Renal cortical epithelial cell (primary cell): ENCODE data around the genes S1PR4 and CELF5.

DNA sequence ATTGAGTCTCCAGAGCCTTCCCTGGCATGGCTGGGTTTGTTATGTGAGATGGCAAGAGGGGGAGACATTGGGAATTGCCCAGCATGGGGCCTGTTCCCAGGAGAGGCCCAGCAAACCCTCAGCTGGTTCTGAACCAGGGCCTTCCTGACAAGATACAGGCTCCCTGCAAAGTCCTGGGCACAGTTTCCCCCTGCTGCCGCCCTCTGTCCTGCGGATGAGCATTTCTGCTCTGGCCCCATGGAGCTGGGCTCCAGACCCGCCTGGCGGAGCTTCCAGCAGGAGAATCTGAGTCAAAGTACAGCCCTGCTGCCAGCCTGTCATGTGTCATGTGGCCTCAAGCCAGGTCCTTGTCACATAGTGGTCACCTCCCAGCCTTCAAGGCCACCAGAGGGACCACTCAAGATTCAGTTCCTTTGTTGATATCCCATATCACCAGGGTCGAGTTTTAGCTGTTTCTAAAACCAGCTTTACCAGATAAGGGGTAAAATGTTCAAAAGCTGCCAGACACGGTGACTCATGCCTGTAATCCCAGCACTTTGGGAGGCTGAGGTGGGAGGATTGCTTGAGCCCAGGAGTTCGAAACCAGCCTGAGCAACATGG is 13.3 kb downstream of the THOP1 start:
- RRBS: no CpG with 5 or more reads among the region's 7 CpGs

DNA sequence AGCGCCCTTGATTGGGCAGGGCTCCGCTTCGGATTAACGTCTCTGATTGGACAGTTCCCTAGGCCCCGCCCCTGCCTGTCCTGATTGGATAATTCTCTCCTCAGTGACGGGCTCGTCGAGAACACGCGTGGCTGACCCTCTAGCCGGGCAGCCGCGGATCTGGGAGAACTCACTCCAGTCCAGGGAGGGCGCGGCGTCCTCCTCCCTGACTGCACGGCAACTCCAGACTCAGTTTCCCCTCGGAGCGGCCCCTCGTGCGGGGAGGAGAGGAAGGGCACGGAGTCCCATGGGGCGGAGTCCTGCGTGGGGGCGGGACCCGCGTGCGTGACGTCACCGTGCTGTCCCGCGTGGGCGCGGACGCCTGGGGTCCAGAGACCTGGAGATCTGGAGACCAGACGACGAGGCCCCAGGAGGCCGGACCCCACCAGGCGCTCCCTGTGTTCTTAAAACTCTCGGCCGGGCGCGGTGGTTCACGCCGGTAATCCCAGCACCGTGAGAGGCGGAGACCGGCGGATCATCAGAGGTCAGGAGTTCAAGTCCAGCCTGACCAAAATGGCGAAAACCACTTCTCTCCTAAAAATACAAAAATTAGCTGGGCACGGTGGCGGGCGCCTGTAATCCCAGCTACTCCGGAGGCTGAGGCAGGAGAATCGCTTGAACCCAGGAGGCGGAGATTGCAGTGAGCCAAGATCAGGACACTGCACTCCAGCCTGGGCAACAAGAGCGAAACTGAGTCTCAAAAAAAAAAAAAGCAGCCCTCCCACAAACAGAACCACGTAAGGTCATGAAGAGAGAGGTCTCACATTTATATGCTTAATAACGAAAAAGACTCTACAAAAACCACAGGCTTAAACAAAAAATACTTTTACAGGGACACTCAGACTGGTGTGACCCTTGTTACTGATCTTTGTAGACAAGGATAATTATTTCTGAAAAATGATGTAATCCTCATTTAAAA is 587 bp upstream of the ZNF77 start:
- RRBS: no CpG with 5 or more reads among the region's 59 CpGs

GRCh38 chr19:2949855-2951195 is 5.6 kb upstream of the ZNF77 start:
- RRBS: under 1% methylated on average over 6 of the region's 66 CpGs

GRCh38 chr19:3037307-3037646 is 8.2 kb upstream of the TLE2 start:
- RRBS: no CpG with 5 or more reads among the region's 4 CpGs

DNA sequence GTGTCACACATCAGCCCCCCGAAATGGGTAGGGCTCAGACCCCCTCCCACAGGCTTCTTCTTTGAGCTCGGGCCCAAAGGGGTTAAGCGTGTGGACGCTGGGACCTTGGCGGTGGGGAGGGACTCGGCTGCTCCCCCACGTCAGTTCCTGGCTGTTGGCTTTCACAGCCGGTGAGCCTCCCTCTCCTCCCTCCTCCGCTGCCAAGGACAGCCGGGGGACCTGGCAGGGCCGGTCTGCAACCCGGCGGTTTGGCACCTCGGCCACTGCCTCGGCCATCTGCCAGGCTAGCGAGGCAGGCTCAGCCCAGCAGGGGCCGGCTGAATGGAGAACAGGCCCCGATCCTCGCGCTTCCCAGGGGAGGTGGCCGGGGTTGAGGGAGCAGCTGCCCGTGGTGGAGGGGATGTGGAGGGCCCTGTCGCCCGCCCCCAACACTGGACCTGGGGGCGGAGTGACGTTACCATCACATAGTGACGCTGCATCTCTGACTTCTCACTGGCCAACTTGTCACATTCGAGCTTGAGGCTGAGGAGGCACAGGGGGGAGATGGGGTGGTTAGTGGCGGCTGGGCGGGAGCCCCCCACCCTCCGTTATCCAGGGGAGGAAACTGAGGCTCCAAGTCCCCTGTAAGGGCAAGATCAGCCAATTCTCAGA is 4.9 kb downstream of the TLE5 start:
- RRBS: 27% methylated on average over 10 of the region's 31 CpGs

GRCh38 chr19:3061688-3062080 is 611 bp downstream of the TLE5 start:
- RRBS: 2% methylated on average over 16 of the region's 35 CpGs

- RRBS: no CpG with 5 or more reads among the region's 20 CpGs
Observed at GRCh38 chr19:3155526-3156049, 19.8 kb downstream of the GNA15 start.

DNA sequence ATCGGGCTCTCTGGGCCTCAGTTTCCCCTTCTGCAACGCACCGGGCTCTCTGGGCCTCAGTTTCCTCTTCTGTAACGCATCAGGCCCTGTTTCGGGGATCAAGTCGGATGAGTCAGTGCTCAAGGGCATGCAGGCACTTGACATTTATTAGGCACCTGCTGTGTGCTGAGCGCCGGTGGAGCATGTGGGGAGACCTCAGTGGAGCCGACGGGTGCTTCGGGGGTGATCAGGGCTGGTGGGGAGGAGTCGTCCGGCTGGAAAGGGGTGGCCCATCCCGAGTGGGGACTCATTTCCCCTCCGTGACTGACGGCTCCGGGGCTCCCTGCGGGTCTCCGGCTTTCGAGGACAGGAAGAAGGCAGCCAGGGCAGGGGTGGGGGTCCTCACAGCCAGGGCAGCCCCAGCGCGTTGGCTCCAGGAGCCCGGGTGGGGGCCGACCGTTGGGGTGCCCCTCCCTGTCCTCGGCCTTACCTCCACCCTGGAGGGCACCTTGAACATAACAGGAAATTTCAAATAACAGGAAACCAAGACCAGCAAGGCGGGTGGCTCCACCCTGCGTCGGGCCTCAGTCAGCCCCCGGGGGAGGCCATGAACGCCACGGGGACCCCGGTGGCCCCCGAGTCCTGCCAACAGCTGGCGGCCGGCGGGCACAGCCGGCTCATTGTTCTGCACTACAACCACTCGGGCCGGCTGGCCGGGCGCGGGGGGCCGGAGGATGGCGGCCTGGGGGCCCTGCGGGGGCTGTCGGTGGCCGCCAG is at the start of gene S1PR4:
TSS of gene S1PR4 (plus strand) at position 563 of the 756 bp plus-strand sequence.
- RRBS: 84% methylated on average over 14 of the region's 48 CpGs

DNA sequence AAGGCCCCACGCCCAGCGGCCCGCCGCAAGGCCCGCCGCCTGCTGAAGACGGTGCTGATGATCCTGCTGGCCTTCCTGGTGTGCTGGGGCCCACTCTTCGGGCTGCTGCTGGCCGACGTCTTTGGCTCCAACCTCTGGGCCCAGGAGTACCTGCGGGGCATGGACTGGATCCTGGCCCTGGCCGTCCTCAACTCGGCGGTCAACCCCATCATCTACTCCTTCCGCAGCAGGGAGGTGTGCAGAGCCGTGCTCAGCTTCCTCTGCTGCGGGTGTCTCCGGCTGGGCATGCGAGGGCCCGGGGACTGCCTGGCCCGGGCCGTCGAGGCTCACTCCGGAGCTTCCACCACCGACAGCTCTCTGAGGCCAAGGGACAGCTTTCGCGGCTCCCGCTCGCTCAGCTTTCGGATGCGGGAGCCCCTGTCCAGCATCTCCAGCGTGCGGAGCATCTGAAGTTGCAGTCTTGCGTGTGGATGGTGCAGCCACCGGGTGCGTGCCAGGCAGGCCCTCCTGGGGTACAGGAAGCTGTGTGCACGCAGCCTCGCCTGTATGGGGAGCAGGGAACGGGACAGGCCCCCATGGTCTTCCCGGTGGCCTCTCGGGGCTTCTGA is 1.0 kb downstream of the S1PR4 start:
- RRBS: 93% methylated on average over 4 of the region's 41 CpGs

DNA sequence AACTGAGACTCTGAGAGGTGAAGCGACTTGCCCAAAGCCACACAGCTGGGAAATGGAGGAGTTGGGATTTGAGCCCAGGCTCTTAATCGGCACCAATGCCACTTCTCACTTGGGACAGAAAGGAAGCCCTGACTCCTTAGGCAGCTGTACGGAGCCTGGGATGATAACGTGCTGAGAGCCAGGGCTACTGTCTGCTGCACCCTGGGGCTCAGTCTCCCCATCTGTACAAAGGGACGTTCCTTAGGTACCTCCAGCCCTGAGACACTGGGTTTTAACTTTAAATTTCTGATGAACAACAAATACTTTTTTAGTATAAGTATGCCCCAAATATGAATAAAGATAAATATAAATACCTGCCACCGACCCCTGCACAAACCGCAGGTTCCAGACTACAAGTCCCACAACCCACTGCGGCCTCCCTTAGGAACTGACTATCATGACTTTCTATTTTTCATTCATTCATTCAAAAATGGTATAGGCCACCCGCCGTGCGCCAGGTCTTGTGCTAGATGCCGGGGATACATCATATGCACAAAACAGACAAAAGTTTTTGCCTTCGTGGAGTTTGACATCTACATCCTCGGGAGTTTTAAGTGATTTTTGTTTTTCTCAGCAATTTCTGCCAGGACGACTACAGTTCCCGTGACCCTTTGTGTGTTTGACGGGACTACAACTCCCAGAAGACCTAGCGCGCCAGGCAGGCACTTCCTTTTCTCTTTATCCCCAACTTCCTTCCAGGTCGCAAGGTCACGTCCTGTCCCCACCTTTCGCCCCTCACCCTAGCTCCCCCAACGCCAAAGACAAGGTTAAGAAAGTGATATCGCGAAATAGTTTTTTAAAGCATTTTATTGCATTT is 644 bp upstream of the NCLN start:
- RRBS: no CpG with 5 or more reads among the region's 25 CpGs

DNA sequence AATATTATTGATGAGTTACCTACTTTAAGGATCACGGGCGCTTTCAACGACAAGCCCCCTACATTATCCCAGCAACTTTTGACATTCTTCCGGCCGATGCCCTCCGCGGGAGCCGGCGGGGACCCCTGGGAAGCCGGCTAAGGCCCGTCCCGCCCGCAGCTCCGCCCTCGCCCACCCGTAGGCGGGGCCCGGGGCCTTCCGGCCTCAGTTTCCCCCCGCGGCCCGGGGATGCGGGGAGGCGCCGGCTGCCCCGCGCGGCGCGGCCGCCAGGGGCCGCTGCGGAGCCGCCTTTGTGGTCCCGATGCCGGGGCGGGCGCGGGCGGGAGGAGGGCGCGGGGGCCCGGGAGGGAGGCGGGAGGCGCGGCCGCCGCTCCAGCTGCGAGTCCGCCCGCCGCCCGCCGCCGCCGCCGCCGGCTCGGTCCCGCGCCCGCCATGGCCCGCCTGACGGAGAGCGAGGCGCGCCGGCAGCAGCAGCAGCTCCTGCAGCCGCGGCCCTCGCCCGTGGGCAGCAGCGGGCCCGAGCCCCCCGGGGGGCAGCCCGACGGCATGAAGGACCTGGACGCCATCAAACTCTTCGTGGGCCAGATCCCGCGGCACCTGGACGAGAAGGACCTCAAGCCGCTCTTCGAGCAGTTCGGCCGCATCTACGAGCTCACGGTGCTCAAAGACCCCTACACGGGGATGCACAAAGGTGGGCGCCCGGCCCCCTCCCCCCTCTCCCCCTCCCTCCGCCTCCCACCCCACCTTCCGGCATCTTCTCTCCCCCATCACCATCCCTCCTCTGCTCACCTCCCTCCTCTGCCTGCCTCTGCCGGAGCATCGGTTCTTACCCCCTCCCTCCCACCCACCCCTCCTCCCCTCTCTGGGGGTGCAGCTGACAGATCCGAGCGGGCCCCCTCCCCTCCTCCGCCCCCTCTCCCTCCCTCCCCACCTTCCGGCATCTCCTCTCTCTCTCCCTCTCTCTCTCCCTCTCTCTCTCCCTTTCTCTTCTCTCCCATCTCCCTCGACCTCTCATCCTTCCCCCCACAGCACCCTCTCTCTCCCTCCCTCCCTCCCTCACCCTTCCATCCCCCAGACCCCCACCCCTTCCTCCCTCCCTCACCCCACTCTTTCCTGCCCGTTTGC is at the start of gene CELF5:
TSS of gene CELF5 (plus strand) at position 354 of the 1,125 bp plus-strand sequence.
- RRBS: 2% methylated on average over 54 of the region's 101 CpGs

GRCh38 chr19:3284602-3285630 is 60.5 kb downstream of the CELF5 start:
- RRBS: 15% methylated on average over 13 of the region's 44 CpGs

DNA sequence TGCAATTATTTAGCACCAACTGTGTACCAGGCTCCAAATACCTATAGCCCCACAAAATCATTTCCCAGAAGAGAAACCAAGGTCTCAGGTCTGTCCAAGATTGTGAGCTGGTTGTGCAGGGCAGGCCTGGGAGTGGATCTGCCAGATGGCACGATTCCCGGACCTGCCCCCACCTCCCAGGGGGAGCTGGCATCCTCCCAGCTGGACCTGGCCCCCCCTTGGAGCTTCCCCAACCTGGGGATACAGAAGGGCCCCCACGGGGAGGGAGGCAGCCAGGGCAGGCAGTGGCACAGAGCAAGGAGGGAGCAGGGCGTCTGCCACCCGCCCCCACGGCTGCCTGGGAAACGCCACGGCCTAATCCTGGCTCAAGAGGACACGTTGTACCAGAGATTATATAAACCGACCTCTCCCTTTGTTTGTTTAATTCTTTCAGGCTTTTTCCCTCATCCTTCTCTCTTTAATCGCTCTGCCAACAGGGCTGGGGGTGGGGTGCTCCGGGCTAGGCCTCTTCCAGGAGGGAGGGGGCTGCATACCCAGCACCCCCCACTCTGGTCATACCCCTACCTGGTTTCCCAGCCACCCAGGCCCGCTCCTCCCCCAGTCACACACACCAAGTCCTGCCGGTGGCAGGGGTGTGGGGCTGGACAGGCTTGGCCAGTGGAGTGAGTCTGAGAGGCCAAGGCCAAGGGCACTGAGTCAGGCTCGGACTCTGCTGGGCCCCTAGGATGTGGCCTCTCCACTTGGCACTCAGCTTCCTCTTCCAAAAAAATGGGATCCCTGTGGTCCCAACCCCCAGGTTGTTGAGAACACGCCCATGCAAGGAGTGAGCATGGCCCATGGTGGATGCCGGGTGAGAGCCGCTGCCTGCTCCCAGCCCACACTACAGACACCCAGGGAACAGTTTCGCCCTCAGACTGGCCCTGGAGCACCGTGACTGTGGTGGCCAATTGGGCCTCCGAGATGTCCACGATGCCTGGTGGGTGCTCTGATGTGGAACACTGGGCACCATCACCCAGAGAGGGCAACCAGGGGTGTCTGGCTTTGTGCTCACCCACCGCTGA is 29.5 kb upstream of the NFIC start:
- RRBS: no CpG with 5 or more reads among the region's 23 CpGs

- RRBS: no CpG with 5 or more reads among the region's 8 CpGs
Observed at GRCh38 chr19:3350266-3350752, 16.1 kb upstream of the NFIC start.

DNA sequence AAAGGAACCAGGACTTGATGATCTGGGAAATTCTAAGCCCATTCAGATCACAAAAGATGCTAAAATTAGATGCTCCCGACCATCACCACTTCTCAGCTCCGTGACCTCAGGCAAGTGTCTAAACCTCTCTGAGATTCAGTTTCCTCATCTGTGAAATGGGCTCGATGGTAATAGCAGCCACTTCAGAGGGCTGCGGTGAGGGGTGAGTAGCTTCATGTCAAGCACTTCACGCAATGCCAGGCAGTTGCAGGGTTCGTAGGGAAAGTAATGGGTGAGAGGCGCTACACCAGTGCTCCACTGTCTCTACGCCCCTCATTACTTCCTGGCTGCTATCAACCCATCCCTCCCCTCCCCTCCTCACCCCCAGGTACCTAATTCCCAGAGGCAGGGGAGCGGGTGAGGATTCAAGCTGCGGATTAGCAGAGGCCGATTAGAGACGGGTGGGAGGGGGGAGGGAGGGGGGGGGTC is 8.9 kb upstream of the NFIC start:
- RRBS: no CpG with 5 or more reads among the region's 12 CpGs

DNA sequence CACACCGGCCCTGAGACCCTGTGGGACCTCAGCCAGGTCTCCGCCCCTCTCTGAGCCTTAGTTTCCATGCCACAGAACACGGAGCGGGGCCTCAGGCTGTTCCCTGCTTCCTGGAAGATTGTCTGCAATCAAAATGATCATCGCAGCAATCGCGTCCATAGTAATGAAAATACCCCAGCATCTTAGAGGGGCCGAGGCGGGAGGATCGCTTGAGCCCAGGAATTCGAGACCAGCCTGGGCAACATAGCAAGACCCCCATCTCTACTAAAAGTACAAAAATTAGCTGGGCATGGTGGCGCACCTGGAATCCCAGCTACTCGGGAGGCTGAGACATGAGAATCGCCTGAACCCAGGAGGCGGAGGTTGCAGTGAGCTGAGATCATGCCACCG is 9.6 kb downstream of the NFIC start:
- RRBS: no CpG with 5 or more reads among the region's 16 CpGs

DNA sequence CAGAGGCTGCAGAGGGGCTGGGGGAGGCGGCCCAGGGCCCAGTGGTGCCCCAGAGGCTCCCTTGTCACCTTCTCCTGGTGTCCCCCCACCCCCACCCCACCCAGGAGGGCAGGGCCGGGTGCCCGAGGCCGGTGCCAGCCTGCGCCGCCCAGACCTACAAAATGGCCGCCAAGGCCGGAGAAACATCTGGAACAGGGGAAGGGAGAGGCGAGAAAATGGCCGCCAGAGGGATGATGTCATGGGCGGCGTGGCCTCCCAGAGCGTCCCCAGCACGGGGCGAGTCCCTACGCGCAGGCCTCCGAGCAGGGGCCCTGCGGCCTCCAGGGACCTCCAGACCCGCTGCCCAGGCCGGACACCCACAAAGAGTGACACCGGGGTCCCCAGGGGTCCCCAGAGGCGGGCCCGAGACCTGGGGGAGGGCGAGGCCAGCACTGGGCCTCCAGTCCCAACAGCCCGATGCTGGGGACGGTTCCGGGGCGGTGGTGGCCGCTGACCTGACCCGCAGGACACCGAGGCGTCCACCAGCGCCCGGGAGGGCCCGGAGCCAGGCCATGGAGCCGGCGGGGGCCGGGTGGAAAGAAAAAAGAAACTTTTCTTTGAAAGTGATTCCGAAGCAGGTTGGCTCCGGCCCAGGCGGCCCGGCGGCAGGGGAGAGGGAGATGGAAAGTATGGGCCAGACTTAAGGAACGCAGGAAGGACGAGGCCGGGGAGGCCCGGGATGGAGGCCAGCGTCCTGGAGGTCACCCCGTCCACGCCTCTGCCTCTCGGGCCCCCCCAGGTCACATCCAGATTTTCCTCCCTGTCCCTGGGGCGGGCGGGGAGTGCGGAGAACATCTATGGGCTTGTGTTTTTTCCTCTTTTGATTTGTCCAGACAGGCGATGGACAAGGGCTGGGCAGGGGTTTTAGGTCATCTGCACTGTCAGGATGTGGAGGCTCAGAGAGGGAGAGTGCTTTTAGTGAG is 38.4 kb downstream of the NFIC start:
- RRBS: 25% methylated on average over 26 of the region's 56 CpGs

GRCh38 chr19:3423333-3423776 is 57.0 kb downstream of the SMIM24 start:
- RRBS: 92% methylated on average over 2 of the region's 26 CpGs

- RRBS: 85% methylated on average over 2 of the region's 18 CpGs
Observed at GRCh38 chr19:3431588-3432230, 48.6 kb downstream of the SMIM24 start.

- RRBS: no CpG with 5 or more reads among the region's 15 CpGs
Observed at GRCh38 chr19:3433239-3433891, 47.0 kb downstream of the SMIM24 start.